Smooth muscle cell (in vitro differentiated cells): ENCODE data around the gene CRYGS.

DNA sequence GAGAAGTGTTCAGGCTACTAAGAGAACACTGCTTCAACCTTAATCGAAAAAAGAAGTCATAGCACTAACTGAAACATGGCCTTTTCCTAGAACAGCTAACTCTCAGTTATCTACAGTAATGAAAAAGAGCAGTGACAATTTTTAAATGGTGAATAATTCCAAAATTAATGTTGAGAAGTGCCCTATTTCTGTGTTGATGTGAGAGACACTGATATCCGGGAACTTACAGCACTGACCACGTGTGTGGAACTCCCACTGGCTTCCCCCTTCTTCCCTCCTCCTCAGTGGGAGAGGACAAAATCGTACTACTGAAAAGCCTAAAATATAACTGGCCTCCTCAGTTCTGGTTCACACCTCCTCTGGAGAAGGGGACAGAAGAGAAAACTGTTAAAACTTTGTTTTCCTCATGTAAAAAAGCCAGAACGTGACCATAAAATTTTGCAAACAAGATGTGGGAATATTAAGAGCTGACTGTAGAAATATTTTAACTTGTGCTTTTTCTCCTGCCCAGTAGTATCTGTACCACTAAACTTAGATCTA lies 74.5 kb downstream of the C3orf70 start:
- RAMPAGE, long total RNA: no peak

DNA sequence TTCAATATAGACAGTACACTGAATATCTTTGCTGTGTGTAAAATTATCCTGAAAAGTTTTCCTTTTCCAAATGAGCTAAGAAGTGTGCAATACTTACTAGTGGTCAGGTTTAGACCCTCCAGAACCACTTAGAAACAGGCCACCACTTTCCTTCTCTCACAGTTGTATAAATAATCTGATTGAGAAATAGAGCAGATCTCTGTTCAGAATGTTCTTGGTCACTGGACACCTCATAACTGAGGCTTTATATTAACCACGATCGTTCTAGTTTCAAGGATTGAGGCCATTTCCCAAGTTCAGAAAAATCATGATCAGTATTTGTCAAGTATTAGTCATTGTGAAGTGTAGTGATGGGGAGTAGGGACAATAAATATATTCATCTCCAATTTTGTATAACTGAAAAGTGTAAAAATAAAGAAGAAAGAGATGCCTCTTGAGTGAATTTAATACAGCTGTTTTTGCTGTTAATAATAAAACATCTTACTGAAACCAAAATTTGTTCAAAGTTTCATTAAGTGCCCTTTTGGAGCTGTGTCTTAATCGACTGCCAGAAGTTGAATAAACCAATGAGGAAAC lies 959 bp upstream of the MAP3K13 start:
- RAMPAGE, long total RNA: no peak

DNA sequence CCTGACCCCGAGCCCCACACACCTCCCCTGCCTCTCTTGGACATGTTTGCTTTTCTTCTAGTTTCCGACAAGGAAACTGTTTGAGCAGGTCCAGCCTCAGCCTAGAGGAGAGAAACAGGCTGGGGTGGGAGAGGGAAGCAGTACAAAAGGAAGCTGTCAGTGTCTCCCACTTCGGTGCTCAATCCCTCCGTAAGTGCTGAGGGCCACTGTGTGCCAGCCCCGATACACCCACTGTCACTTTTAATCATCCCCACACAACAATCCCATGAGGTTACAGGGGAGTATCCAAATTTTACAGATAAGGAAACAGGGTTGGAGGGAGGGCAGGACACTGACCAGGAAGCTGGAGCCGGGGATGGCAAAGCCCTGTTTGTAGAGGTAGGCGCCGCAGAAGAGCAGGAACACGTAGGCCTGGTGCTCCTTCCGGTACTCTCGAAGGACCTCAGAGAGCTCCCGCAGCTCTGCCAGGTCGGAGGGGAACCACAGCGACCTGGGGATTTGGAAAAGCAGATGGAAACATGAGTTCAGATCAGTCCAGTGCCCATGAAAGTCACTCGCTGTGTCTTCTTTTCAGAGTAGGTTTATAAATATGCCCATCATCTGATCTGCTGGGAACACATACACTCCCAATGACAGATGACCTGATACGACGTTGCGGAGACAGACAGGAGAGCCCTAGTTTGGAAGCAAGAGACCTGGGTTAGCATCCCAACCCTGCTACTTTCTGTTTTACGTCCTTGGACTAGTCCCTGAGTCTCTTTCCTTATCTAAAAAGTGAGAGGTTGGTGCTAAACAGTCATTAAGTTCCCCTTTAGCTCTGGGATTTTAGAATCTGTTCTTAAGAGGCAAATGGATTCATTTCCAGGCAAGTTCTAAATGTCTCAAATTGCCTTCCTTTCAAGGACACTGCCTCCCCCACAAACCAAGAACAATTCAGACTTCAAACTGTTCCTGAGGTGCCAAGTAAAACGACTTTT lies 2.1 kb downstream of the TMEM41A start:
- RAMPAGE, long total RNA: no peak

DNA sequence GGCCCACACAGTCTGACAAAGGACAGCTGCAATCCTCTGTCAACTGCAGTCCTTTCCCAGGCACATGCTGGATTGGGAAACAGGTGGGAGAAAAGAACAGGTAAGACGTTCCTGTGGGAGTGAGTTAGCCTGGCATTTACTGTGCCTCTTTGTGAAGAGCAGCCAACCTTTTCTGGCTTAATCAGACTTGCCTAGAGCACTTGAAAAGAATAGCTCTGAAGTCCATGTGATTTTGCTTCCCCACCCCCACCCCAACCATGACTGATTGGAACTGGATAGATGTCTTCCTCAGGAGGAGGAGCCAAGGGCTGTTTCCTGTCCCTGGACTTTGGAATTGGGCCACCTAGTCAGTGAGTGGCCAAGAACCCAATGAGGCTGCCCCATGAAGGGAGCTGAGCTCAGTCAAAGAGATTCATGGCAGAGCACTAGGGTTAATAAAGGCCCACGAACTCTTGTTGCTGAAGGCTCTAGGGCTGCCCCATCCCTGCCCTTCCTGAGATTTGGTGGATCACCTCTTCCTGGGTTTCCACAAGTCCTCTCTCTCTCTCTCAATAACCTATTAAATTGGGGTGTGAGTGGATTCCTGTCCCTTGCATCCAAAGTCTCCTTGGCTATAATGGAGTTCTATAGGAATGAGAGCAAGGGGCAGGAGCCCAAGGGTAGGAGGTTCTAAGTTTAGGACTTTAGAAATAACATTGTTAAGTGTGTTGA lies 4.8 kb upstream of the TMEM41A start:
- RAMPAGE, long total RNA: no peak

- RAMPAGE, long total RNA: no peak
These were observed 9.1 kb upstream of the LIPH start for GRCh38 chr3:185561329-185561960.

GRCh38 chr3:185645088-185645968 lies 59.2 kb downstream of the SENP2 start:
- RAMPAGE, long total RNA: no peak

GRCh38 chr3:185702454-185703211 lies 116.5 kb downstream of the SENP2 start:
- RAMPAGE, long total RNA: no peak

DNA sequence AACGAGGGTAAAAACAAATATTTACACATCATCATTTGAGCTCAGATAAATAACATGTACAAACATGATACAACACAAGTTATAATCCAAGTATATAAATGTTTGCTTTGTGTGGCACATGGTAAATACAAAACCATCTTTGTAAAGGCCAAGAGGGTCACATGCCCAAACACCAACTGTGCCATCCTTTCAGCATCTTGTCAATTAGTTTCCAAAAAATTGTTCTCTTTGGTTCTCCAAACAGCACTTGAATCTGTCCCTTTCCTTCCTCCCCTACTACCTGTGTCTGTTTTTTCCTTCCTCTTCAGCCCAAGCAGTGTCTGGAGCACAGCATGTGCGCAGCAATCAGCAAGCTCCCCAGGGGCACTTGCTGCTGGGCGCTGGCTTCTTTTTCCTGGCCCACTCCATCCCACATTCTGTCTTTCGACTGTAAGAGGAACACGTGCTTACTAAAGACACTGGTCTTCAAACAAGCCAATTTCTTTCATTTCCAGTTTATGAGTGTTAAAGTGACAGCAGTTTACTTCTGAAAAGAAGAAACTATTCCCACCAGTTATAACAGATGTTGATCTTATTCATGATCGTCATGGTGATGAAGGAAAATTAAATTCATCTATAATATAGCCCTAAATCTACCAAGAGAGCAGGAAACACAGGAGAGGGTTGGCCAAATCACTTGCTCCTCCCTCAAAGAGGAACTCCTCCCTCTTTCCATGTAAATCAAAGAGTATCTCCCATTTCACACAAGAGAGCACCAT lies 115.6 kb downstream of the IGF2BP2 start:
- RAMPAGE, long total RNA: no peak

DNA sequence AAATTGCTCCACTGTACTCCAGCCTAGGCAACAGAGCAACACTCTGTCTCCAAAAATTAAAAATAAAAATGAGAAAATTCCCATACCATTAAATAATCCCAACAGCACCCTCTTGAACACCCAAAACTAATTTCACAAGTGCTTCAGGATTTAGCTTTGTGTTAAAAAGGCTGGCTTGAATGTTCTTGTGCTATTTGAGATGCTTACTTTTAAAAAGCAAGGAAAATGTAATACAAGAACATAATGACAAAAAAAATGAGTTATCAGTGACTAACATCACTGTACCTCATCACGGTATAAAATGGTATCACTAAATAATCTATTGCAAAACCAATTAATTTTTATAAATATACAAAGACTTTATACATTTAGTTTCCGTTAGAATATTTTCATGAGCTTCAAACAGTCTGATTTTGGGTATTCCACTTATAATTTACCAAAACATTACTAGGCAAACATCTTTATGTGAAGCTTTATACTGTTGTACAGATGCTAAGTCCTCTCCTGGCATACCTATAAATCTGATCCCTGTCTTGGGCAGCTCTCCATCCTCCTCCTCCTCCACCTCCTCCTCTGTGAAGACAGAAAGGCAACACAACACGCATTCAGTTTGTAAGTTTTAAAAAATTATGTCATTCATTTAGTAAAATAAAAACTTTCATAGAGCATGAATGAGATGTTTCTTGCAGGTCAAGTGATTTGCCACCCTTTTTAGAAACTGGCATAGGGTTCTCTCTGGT lies 18.7 kb downstream of the TRA2B start:
- RAMPAGE, long total RNA: no peak

GRCh38 chr3:185924894-185925609 lies 12.8 kb downstream of the TRA2B start:
- RAMPAGE, long total RNA: no peak

- RAMPAGE, long total RNA: no peak
These were observed 2.5 kb downstream of the TRA2B start for GRCh38 chr3:185935256-185935811.

DNA sequence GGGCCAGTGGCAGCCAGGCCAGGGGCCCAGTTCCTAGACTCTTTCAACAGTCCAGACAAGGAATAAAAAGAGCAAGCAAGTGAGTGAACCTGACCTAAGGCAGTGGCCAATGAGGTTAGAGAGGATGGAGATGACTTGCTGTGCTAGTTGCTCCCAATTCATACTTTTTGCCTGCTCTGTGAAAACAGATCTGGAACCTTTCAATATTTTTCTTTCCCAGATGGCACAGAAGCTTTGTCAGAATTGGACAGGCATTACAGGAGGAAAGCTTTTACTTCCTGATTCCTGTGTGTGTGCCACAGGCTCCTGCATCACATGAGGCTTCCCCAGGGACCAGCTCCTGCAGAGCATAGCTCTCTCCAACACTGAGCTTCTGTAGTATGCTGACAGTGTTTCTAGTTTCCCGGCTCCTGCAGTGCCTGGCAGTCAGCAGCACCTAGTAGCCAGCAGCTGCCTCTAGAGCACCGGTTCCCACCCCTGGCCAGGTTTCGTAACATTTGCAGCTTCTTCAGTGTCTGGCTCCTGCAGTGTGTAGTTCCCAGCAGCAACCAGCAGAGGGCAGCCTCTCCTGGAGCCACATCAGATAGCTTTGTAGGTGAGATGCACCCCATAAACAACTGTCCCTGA lies 5.4 kb upstream of the TRA2B start:
- RAMPAGE, long total RNA: no peak

- RAMPAGE, long total RNA: no peak
These were observed 6.3 kb downstream of the ETV5 start for GRCh38 chr3:186102655-186102998.

- RAMPAGE, long total RNA: no peak
These were observed 40.5 kb upstream of the ETV5 start for GRCh38 chr3:186149226-186149978.

GRCh38 chr3:186544109-186544672 lies at the start of gene CRYGS:
TSS of gene CRYGS (minus strand) at chr3:186544380.
- RAMPAGE, long total RNA: no peak

DNA sequence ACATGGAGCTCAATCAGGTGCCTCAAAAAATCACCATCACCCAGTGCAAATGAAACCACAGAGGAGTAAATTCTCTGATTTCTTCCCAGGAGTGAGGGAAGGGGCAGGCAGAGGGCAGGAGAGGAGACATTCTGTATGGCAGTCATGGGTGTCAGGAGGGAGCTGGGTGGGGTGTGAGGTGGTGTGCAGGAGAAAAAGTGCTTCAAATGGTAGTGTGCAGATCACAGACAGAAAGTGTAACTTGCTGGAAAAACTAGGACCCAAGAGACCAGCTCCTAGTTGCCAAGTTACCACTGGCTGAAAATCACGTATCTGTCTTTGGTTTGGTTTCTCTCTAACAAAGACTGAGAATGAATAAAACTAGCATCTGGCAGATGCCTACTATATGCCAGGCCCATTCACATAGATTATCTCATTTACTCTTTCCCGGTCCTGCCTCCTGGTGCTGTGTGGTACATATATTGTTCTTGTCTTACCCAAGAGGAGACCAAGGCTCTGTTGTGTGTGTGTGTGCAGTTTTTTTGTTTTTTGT lies 599 bp downstream of the AHSG start:
- RAMPAGE, long total RNA: no peak

- RAMPAGE, long total RNA: no peak
These were observed 496 bp downstream of the KNG1 start for GRCh38 chr3:186717703-186718007.

GRCh38 chr3:186844353-186844562 lies 1.7 kb downstream of the ADIPOQ start:
- RAMPAGE, long total RNA: no peak

DNA sequence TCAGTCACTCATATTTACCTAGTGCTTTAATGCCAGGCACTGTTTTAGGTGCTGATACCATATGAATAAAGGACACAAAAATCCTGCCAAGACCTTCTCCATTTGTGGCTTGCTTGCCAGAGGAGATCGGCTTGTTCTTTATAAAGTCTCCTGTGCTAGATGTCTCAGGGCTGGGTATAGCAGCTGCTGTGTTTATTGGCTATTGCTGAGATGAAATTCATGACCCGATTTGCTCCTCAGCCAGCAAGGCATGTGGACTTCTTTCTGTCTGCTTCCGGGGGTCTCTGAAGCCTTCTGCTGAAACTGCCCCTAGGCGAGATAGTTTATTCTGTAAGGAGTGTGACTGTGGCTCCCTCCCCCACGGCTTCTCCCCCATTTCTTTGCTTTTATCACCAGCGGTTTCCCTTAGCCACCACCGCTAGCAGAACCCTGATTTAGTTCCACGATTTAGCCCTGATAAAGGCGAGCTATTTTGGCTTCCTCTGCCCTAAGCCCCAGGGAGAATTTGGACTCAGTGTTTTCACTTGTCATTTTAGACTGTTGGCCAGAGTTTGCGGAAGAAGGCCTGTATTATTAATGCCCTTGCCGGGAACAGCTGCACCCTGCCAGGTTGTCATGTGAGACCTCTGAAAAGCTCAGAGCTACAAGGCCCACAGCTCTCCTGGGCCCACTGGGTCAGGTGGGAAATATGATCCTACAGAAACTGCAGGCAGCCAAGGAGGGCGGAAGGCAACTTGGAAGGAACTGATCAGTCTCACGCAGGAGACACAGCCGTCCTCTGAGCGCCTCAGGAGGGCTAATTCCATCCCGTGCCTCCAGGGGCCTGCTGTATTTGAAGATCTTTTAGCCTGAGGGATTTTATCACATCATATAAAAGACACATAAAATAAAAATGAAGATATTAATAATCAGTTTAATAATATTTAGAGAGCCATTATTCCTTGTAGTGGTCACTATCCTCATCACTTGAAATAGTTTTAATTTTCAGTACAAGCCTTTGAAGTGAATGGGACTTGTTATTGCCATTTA lies 46.9 kb downstream of the ST6GAL1 start:
- RAMPAGE, long total RNA: no peak

DNA sequence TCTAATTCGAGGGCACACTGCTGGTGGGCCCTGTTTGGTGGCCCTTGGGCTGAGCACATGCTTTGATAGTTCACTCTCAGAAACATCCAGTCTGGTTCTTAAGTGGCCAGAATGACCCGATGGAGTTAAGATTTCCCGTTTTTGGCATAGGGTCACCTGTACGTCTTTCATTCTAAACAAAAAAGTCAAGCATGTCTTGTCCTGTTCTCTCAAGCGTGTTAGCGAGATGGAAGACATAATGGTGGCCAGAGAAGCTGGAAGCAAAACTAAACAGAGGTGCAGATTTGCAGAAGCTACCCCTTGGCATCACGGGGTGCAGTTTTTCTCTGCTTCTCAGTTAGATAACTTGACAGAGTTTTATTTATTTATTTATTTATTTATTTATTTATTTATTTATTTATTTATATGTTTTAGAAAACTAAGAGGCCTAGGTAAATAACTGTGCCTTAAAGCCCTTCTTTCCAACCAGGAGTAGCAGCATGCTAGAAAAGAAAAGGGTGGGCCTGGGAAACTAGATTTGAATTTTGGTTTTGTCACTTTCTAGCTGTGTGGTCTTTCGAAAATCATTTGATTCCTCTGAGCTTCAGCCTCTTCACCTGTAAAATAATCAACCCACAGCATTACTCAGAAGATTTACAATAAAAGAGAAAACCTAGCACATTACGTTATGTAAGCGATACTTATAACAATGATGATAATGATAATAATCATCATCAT lies 63.0 kb downstream of the ST6GAL1 start:
- RAMPAGE, long total RNA: no peak